AG09309 (cell line): ENCODE measurements around a stretch of chr4.

- RRBS = no CpG with 5 or more reads among the region's 8 CpGs
These were observed 5.6 kb downstream of the NOP14 start for GRCh38 chr4:2957547-2958107.

DNA sequence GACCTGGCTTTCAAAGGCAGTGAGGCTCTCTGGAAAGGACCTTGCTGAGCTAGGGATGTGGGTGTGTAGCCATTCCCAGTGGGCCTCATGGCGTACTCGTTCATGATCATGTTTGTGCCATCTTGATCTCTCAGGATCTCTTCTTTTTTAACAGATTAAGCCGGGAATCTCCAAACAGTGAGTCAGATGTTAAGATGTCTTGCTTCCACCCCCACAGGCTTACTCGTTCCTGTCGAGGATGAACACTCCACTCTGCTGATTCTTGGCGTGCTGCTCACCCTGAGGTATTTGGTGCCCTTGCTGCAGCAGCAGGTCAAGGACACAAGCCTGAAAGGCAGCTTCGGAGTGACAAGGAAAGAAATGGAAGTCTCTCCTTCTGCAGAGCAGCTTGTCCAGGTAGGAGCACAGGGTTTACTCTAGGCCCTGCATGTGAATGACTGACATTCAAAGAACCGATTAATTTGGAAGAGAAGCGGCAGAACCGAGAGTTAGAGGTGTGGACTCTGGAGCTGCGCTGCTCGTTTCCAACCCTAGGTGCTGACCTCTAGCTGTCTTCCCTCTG is 41.5 kb downstream of the HTT start:
- RRBS = no CpG with 5 or more reads among the region's 12 CpGs

- RRBS = no CpG with 5 or more reads among the region's 11 CpGs
These were observed 47.7 kb downstream of the HTT start for GRCh38 chr4:3121965-3122723.

DNA sequence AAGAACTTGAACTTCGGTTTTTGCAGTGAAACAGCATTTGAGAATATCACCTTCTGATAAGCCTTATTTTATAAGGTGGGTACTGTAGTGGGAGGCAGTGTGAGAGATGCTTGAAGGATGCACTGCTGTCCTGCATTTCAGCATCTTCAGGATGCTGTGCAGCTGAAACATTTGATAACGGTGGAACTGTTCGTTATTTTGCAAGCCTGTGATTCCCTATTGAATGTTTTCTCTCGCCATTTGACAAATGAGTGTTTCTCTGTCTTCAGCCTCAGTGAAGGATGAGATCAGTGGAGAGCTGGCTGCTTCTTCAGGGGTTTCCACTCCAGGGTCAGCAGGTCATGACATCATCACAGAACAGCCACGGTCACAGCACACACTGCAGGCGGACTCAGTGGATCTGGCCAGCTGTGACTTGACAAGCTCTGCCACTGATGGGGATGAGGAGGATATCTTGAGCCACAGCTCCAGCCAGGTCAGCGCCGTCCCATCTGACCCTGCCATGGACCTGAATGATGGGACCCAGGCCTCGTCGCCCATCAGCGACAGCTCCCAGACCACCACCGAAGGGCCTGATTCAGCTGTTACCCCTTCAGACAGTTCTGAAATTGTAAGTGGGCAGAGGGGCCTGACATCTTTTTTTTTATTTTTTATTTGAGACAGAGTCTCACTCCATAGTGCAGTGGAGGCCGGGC is 52.7 kb downstream of the HTT start:
- RRBS = no CpG with 5 or more reads among the region's 13 CpGs

- RRBS = 100% methylated on average over 1 of the region's 9 CpGs
These were observed 56.1 kb upstream of the MSANTD1 start for GRCh38 chr4:3192867-3193198.

GRCh38 chr4:3202850-3203861 is 45.8 kb upstream of the MSANTD1 start:
- RRBS = no CpG with 5 or more reads among the region's 22 CpGs

- RRBS = 89% methylated on average over 3 of the region's 29 CpGs
These were observed 13.7 kb upstream of the MSANTD1 start for GRCh38 chr4:3235047-3235932.

- RRBS = no CpG with 5 or more reads among the region's 33 CpGs
These were observed 56.3 kb upstream of the HGFAC start for GRCh38 chr4:3385231-3386058.

GRCh38 chr4:3466310-3466924 is 3.3 kb downstream of the DOK7 start:
- RRBS = 78% methylated on average over 9 of the region's 31 CpGs

DNA sequence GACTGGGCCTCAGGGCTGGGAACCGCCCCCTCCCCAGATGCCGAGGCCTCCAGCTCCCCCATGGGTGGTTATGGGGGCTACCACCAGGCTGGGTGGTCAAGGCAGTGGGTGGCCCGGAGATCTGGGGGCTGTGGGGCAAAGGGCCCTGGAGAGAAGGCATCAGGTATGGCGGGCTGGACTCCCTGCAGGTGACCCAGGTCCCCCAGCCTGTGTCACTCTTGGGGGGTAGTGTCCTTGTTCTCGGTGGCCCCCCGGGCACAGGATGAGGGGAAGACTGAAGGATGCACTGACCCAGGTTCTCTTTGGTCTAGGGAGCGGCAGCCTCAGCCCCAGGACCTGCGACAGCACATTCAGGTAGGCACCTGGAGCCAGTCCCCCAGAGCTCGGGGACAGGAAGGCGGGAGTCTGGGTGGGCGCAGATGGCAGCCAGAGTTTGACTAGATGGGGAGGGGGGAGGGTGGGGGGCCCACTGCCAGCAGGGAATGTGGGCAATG is 33.5 kb downstream of the DOK7 start:
- RRBS = no CpG with 5 or more reads among the region's 11 CpGs

DNA sequence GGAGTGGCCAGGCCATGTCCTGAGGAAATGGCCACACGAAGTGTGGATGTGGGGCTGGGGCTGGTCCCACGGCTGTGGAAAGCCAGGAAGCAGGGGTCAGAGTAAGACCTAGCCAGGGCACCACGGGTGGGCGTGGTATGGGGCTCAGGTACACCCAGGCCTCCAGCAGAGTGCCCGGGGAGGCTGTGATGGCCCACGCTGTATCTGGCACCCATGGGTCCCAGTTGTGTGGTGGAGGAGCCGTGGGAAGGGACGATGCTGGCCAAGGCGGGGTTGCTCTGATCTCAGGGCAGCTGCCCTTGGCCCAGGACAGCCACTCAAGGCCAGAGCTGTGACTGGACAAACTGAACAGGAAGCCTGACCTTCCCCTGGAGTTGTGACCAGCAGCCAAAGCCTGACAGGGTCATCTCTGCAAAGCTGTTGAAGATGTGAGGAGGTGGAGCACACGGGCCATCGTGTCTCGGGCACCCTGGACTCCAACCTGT is 29.7 kb downstream of the LRPAP1 start:
- RRBS = no CpG with 5 or more reads among the region's 12 CpGs

- RRBS = 29% methylated on average over 2 of the region's 18 CpGs
These were observed 44.2 kb upstream of the LRPAP1 start for GRCh38 chr4:3576351-3576959.

DNA sequence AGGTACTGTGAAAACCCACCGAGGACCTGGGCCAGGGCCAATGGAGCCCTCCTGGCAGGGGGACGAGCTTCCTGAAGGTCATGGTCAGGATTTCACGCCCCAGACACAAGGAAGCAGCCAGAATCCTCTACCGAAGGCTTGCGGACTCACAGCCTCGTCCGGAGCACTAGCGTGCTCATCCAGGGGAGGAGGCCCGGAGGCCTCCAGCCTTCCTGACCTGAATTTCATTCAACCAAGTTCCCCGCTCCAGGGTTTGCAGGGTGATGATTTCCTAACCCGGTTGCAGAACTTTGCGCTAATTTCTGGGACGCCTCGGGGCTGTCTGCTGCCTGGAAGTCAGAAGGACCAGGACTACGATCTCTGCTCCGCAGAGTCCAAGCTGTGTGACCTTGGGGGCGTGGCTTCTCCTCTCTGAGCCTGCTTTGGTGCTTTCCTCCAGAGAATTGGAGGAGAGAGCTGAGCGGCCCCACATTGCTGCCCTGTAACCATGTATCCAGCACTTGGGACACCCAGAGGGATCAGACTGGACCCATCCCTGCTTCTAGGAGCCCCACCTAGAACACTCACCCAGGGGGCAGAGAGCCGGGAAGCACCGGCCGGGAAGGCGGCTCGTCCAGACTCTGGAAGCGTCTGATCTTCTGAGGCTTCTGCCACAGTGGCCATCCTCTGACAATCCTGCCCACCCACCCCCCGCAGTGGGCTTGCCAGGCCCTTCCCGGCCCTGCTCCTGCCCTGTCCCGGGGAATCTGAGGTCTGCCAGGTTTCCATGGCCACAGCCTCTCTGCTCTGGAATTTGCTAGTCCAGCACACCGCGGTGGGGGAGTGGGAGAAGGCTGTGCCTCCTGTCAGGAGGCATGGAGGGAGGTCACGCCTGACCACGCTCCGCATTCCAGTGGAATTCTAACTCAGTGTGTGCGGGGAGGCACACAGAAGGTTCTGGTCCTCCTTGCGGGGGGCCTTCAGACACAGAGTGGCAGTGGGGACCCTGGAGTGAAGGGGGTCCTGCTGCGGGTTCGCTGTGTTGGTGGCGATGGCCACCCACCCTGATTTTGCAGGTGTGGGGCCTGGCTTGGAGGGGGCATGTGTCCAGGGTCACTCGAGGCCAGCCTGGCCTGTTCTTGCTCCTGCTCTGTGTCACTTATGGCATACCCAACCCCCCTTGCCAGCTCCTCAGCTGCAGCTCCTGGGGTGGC is 55.9 kb upstream of the ADRA2C start:
- RRBS = 78% methylated on average over 4 of the region's 38 CpGs

DNA sequence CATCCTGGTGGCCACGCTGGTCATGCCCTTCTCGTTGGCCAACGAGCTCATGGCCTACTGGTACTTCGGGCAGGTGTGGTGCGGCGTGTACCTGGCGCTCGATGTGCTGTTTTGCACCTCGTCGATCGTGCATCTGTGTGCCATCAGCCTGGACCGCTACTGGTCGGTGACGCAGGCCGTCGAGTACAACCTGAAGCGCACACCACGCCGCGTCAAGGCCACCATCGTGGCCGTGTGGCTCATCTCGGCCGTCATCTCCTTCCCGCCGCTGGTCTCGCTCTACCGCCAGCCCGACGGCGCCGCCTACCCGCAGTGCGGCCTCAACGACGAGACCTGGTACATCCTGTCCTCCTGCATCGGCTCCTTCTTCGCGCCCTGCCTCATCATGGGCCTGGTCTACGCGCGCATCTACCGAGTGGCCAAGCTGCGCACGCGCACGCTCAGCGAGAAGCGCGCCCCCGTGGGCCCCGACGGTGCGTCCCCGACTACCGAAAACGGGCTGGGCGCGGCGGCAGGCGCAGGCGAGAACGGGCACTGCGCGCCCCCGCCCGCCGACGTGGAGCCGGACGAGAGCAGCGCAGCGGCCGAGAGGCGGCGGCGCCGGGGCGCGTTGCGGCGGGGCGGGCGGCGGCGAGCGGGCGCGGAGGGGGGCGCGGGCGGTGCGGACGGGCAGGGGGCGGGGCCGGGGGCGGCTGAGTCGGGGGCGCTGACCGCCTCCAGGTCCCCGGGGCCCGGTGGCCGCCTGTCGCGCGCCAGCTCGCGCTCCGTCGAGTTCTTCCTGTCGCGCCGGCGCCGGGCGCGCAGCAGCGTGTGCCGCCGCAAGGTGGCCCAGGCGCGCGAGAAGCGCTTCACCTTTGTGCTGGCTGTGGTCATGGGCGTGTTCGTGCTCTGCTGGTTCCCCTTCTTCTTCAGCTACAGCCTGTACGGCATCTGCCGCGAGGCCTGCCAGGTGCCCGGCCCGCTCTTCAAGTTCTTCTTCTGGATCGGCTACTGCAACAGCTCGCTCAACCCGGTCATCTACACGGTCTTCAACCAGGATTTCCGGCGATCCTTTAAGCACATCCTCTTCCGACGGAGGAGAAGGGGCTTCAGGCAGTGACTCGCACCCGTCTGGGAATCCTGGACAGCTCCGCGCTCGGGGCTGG is 1.1 kb downstream of the ADRA2C start:
- RRBS = 10% methylated on average over 47 of the region's 144 CpGs

GRCh38 chr4:3780145-3780705 is 14.0 kb downstream of the ADRA2C start:
- RRBS = no CpG with 5 or more reads among the region's 8 CpGs

DNA sequence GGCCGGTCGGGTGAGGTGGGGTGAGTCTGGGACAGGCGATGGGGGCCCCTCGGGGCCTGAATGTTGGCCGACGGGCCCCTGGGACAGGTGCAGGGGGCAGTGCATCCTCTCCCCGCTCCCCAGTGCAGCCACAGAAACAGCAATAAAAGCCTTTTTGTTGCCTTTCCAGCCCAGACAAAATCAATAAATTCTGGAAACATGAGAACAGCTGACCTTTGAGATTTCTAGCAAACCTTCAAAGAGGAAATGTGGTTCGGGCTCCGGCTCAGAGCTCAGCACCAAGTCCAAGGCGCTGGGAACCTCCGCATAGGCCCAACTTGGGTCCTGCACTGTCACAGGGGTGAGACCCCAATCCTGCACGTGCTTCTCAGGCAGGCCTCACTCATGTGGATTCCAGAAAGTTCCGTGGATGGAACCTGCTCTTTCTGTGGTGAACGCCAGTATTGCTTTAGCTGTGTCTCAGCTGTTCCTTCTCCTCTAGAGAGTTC is 18.5 kb downstream of the ADRA2C start:
- RRBS = no CpG with 5 or more reads among the region's 14 CpGs

- RRBS = 5% methylated on average over 30 of the region's 75 CpGs
These were observed 105.2 kb downstream of the ADRA2C start for GRCh38 chr4:3871205-3872022.

- RRBS = no CpG with 5 or more reads among the region's 19 CpGs
These were observed 193.8 kb downstream of the OTOP1 start for GRCh38 chr4:4032732-4033579.

DNA sequence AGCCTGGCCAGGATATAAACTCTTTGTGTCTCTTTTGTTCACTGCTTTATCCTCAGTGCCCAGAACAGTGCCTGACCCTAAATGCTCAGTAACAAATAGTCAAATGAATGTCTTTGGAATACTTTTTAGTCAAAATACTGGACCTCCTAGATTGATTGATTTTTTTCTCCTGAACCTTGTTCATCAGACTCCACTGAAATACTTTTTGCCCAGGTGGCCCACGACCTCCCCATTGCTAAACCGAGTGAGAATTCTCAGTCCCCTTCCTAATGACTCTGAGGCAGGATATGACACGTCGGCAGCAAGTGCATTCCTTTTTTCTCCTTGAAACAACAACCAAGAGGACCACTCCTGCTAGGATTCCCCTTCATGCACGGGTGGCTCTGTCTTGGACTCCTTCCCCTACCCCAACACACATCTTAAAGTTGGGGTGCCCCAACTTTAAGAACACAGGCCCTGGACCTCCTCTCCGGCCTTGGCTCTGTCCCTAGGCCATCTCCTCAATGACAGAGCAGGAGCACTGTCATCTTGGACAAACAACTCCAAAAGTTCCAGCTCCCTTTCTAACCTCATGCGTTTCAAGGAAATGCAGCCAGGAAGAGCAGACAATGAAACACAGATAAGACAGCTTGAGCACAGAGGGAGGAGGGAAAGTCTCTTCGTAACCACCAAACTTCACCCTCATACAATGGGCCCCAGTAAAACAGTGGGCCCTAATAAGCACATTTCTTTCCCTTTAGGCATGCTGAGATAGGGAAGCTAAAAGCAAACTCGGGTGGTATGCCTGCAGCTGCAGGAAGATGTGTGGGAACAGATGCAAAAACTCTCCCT is 33.8 kb downstream of the ZBTB49 start:
- RRBS = no CpG with 5 or more reads among the region's 9 CpGs

DNA sequence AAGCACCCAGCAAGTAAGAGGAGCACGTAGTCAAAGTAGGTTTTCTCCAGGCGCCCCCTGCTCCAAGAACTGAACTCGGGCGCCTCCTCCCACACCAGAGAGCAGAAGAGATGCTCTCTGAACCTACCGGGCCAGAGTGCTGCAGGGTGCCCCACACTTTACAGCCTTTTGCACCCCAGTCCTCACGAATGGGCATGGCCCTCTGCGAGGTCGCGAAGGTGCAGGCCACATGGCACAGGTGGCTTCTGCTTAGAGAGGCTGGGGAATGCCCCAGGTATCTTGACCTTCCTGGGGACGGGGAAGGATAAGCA is 8.1 kb upstream of the MSX1 start:
- RRBS = no CpG with 5 or more reads among the region's 10 CpGs